T47D (cell line): ENCODE measurements around a stretch of chr2.

DNA sequence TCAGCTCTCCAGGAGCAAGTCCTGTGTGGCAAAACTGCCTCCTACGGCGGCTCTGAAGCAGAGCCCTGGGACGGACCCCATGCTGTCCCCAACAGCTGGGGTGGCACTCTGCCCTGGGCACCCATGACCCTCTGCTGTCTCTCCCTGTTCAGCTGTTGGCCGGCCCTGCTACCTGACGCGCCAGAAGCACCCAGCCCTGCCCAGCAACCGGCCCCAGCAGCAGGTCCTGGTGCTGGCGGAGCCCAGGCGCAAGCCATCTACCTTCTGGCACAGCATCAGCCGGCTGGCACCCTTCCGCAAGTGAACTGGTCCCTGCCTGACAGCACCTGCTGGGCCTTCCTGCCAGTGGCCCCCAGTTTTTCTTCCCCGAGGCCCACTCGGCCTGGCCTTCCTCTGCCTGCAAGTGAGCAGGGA is 47.4 kb downstream of the FAM168B start:
- RRBS, result 100% methylated on average over 2 of the region's 13 CpGs

GRCh38 chr2:131051457-131052474 is 41.5 kb downstream of the FAM168B start:
- RRBS, result no CpG with 5 or more reads among the region's 11 CpGs

DNA sequence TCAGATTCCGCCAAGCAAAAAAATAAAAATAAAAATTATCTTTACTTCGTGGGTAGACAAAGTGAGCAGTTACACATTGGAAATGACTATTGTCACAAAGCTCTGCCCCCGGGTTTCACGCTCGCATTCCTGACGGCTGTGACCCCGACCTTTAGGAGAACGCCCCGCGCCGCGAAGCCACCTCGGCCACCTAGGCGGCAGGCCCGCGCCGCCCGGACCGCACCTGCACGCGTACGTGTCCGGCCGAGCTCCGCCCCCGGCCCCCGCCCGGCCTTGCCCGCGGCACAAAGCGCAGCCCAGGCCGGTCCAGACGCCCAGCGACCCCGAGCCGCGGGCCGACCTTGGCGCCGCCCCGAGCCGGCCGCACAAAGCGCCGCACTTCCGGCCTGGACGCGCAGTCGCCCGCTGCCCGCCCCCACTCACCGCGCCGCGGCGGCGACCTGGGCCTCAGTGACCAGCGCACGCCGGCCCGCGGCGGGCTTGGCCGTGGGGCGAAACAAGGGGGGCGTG is 414 bp downstream of the FAM168B start:
- RRBS, result 1% methylated on average over 37 of the region's 66 CpGs

- RRBS, result 2% methylated on average over 16 of the region's 40 CpGs
Measured at GRCh38 chr2:131105540-131106505, 687 bp downstream of the PLEKHB2 start.

- RRBS, result no CpG with 5 or more reads among the region's 4 CpGs
Measured at GRCh38 chr2:131106506-131106864, 1.3 kb downstream of the PLEKHB2 start.

- RRBS, result no CpG with 5 or more reads among the region's 32 CpGs
Measured at GRCh38 chr2:131394513-131394969, 30.6 kb upstream of the RAB6D start.

DNA sequence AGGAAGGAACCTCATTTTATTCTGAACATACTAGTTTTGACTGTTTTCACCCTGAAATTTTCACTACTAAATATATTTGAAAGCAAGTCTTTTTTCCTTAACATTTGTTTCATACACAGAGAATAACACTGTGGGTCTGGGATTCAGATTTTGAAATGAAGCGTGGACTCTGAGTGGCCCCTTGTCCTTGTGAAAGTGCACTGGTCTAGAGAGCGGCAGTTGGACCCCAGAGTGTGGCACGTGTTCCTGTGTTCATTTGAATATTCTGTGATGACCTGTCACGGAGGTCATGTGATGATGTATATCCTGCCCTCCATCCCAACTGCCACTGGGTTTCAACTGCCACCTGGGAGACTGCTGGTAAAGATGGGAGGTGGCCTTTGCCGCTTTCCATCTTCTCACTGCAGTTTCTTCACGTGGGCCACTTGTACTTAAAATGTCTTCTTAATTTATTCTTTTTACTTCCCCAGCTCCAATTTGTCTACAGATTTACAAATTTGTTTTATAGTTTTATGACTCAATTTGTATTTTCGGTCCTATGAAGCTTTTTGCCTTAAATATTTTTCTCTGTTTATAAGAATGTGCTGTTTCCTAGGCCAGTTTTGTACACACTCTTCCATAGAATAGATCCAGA is 38.7 kb upstream of the RAB6D start:
- RRBS, result no CpG with 5 or more reads among the region's 7 CpGs

DNA sequence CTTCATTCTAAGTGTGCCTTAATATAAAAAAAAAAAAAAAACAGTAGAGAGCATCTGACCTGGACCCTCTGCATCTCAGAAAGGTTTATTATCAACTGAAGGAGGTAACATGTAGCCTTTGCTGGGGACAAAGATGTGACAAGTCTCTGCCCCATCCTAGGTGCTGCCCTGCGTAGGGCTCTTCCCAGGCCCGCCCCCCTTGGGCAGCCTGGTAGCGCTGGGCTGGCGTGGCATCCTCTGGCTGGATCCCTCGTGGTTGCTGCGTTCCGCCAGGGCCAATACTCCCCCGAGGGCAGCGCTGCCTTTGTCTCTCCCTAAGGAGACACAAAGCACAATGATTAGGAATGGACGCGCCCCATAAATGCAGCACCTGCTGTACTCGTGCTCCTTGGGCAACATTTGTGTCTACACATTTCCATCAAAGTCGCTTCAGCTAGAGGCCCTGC is 8.0 kb downstream of the TUBA3D start:
- RRBS, result no CpG with 5 or more reads among the region's 13 CpGs

DNA sequence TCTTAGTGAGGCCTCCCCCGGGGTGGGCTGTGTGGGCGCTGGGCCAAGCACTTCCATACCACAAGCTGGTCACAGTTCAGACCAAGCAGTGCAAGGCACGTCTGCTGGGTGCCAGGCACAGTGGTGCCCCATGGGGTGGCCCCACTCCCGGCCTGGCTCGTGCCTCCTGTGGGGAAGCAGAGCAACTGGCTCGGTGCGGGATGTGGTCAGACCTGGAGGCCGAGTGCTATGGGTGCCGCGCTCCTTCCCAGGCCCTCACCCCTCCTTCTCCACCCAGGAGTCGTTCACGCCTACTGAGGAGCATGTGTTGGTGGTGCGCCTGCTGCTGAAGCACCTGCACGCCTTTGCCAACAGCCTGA is 12.4 kb upstream of the CCDC74A start:
- RRBS, result no CpG with 5 or more reads among the region's 14 CpGs

DNA sequence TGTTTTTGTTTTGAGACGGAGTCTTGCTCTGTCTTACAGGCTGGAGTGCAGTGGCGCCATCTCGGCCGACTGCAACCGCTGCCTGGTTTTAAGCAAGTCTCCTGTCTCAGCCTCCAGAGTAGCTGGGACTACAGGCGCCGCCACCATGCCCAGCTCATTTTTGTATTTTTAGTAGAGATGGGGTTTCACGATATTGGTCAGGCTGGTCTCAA is 155.3 kb downstream of the CCDC74A start:
- RRBS, result no CpG with 5 or more reads among the region's 8 CpGs

GRCh38 chr2:132280755-132281224 is 119.0 kb upstream of the ANKRD30BL start:
- RRBS, result 17% methylated on average over 2 of the region's 14 CpGs

DNA sequence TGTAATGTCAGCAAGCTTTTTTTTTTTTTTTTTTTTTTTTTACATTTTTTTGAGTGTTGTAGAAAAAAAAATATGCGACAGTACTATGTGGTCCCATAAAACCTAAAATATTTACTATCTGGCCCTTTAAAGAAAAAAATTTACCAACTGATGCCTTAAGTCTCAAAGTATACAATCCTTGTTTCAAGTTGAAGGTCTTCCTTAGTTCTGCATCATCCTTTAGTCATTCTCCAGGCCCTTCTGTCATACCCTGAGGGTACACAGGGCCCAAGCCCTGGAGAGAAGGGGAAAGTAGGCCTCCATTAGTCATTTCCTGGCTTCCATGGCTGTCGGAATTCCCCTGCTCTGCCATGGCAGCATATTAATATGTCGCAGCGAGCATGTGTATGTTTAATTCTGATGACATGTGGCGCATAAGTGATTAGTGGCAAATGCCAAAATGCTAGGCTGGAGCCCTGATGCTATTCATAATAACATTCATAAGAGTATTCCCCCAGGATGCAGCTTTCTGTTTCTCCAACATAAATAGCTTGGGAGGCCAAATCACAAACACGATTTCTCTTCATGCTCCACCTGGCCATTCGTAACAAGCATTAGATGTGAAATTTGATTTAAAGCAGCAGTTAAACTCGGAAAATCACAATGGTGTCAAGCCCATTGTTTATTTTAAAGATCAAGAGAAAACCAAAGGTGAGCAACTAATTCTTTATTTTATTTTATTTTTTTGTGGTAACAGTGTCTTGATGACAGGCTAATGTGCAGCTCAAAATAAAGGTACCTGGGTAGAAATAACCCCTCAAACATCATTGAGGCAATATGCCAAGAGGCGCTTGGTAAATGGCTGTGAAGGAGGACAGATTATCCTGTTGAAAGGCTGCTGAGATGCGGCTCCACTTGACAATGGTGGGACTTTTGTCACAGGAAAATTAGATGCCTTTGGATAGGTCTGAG is 22.2 kb downstream of the GPR39 start:
- RRBS, result no CpG with 5 or more reads among the region's 10 CpGs

DNA sequence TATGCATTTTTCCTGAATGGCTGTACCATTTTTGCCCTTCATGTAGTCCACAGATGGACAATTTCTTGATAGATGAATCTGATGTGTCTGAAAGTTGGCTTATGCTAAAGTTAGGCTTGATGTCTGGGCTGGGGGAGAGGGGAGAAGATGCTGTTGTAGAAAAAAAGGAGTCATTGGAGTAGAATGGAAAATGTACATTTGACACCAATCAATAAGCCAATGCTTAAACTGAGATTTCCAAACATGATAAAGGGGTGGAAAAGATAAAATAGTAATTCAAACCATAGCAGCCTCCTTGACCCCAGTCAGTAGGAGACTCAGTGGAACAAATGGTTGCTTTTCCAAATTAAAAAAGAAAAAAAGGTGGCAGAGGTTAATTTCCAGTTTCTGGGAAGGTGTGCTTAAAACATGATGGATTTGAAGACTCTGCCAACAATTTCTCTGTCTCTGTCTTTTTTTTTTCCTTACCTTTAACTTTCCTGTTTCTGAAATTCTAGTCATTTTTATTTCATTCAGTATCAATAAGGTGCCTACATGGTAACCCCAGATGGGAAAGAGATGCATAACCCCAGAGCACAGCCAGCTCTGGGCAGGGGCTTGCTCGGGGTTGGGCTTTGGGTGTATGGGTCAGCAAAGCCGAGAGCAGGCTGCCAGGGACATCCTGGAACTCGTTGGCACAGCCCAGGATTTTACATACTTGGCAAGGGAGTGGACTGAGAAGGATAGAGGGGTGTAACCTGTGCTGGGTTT is 43.8 kb downstream of the GPR39 start:
- RRBS, result no CpG with 5 or more reads among the region's 3 CpGs

DNA sequence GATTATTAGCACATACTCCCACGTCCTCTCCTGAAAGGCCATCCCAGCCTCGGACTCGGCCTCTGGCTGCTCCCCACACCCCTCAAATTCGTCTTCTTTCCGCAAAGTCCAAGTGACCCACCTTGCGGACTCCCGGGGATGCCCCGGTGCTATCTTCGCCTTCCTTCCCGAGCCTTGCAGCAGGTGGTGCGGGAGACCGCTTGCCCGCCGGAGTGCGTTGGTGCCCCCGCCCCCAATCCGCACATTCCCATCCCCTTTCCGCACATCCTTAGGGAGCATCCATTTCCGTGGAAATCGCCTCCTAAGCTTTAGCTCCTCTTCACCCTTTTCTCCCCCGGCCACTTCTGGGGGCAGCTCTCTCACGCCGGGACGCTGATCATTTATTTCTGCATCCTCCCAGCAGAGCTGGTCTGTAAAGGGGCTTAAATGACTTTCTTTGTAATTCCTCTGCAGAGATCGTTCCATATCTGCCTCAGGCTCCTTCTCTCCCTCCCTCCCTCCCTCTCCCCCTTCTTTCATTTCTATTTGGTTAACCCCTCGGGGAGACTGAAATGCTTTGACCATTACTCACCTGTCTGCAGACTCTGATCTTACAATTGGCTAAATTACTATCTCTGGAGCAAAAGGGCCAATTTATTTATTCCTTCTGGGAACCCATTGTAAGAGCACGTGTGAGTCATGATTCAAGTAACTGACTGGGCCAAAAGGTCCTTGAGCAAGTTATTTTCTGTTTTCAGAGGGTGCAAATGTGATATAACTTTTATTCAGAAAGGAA is 1.2 kb upstream of the LYPD1 start:
- RRBS, result 95% methylated on average over 10 of the region's 27 CpGs

DNA sequence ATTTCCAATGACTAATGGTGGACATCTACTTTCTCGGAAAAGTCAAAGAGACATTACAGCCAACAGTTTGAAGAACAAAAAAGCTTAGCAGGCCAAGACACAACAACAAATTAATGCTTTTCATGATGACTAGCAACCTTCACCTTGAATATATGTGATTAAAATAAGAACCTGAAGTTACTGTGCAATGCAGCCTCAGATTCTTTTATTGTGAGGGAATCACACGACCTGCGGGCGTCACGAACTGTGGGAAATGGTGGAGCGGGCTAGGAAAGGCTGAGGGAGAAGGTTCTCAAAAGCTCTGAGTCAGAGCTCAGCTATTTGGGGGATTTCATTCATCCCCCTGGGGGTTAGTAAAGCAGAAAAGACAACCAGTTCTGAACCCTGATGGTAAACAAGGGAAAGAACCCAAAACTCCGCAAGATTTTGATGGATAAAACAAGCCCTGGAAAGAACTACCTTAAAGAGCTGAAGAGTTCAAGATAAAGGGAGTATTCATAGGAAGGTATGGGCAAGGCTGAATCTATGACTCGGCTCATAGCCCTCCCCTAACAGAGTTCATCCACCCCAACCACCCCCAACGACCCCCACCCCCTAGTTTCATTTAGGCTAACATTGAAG is 89.4 kb upstream of the NCKAP5 start:
- RRBS, result no CpG with 5 or more reads among the region's 9 CpGs

DNA sequence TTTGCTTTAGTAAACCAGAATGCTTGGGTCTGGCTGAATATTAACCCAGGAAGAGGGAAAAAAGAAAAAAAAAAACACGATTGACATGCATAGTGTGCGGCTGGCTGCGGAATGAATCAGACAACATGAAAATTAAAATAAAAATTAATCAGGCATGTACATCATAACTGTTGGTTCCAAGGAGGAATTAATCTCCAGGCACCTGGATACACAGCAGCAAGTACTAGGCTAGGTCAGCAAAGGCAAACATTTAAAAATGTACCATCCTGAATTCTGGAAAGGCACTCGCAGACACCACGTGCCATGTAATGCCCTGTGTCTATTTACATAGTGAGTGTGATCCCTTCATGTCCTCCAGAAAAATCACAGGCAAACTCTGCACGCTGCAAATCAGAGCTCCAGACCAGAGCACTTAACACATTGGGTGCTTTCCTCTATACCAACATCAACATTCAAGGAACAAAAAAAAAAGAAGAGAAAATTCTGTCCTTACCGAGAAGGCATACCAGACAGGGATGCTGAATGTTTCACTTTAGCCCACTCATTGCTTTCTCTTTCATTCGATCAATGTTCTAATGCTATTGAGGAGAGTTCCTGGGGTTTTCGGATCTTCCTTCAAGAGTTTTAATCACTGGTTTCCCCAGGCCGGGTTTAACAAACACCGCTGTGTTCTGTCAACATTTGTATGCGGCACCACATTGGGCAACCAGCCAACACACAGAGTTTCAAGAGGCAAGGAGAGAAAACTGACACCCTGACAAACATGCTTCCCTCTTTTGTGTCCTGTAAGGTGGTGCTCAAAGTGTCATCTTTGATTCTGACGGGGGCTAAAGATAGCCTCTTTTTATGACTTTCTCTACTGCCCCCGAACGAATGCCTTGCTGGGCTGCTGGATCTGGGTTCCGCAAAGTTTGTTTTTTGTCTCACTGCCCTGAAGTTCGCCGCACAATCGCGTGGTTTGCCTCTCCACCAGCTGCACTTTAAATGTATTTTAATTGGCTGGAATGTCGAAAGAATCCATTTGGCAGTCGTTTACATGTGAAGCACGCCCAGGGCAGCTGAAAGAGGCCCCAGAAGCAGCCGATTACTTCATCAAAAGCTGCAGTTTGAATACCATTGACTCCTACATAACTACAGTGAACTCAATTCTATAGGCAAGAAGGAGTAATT is 106.3 kb upstream of the NCKAP5 start:
- RRBS, result no CpG with 5 or more reads among the region's 24 CpGs

- RRBS, result no CpG with 5 or more reads among the region's 5 CpGs
Measured at GRCh38 chr2:133780237-133780479, 211.9 kb upstream of the NCKAP5 start.

DNA sequence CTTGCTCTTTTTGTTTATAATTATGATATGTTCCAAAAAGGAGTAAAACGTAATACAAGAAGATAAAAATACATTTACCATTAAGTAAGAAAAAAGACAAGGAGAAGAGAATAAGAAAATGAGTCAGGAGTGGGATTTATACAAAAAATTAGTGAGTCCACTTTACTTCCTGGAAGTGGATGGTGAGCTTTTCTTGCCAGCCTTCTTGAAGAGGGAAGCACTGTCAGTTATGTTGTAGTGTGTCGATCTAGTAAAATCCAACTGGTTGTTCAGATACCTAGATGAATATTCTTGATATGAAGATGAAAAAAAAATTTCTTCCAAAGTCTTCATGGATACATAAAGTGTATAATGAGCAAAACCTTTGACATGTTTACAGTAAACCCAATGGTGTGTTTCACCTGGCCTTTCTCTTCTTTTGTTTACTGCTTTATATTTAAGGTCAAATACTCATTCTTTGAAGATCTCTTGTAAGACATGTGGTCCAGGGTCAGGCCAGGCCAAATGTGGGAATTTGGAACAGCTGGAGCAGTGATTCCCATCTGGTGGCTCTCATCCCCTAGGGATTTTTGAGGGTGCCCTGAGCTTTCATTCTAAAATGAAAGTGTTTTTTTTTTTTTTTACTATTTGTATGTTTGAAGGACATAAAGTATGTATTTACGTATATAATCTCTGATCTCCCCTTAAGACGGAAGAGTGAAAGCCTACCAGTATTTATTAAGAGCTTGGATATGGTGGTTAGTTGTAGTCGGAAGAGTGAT is 13.9 kb upstream of the MGAT5 start:
- RRBS, result no CpG with 5 or more reads among the region's 5 CpGs

- RRBS, result no CpG with 5 or more reads among the region's 6 CpGs
Measured at GRCh38 chr2:134261380-134262408, 7.8 kb downstream of the MGAT5 start.

GRCh38 chr2:134282861-134283554 is 29.1 kb downstream of the MGAT5 start:
- RRBS, result no CpG with 5 or more reads among the region's 4 CpGs